Diencephalon (tissue), 2 donors: ENCODE measurements around the genes EGR1 and CTNNA1.

GRCh38 chr5:136031017-136031569, 2.3 kb downstream of the TGFBI start:
- RAMPAGE, long total RNA, result no peak

DNA sequence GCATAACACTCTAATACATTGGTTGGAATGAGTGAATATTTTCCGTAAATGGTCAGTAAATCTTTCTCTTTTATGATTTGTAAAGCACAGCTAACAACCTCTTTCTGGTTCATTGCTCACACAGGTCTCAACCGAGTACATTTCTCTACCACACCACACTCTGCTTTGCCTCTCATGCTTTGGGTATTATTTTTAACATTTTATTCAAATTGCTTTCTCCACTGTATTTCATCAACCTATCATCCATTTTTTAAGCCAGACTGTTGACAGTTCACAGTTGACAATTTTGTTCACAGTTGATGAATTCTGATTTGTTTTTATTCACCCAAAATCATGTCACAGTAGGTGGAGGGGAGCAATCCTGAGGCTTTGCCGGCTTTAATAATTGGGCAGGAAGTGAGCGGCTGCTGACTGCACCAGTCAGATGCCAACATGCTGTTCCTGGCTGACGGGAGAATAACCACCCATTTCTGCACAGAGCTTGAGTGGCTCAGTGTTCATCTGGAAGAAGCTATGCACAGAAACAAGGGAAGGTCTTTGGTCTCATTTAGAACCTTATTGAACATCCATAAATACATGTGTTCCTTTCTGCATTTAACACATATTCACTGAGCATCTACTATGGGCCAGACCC, 426.5 kb downstream of the SPOCK1 start:
- RAMPAGE, long total RNA, result no peak

DNA sequence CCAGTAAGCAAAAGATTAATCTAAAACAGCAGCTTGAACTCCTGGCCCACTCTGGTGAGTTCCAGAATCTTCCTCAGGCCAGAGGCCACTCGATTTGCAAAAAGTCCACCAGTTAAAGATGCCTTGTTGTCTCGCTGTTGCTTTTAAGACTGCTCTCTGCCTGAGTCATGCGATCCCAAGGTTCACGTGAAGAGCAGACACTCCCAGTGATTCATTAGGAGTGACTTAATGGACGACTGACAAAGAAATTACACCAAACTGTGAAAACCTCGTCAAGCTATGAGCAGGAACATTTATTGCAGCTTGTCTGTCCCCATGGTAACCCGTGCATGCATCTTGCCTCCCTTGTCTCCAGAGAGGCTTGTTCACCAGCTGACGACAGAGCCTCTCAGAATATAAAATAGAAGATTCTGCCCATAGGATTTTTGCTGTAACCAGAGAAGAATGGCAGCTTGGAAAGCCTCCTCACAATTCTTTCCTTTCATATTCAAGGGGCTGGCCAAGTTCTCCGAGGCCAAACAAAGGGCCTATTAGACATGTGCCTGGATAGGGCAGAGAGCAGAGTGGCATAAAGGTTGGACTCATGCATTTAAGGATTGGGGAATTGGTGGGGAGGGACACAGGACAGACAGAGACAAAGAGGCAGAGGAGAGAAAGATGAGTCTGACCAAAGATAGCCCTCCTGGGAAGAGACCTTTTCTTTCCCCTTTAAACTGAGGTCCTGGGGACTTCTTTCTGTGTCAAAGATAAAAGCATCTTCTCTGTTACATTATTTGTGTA, 352.6 kb downstream of the SPOCK1 start:
- RAMPAGE, long total RNA, result no peak

DNA sequence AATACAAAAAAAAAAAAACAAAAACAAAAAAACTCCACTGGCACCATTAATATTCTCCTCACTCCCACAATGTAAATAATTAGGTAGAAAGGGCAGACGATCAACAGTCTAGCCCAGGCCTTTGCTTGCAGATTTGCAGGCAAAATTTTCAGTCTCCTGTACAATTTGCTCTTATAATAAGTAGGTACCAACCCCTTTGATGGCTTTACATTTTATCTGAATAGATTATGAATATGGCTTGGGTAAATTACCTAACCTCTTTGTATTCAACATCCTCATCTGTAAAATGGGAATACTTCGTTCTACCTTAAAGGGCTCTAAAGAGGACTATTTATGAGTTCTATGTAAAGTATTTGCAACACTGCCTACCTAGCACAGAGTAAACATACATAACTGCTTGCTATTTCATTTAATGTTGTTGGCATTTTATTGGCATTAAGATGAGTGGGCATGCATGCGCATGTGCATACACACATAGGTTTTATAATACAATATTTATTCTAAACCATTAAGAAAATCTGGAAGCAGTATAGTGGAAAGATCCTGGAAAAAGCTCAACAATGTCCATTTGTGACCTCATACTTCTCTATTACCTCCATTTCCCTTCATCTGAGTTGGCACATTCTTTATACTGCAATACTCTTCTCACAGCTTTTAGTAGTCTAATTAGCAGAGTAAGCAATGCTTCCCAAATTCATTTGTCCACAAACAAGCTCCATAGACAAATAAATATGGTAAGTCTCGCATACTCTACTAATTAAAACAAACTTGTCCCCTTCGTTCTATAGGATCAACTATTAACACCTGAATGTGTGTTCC, 57.3 kb downstream of the PKD2L2 start:
- RAMPAGE, long total RNA, result no peak

GRCh38 chr5:138000002-138000568, 32.8 kb downstream of the FAM13B start:
- RAMPAGE, long total RNA, result no peak

- RAMPAGE, long total RNA, result no peak
Observed at GRCh38 chr5:138036920-138037688, 4.2 kb upstream of the FAM13B start.

DNA sequence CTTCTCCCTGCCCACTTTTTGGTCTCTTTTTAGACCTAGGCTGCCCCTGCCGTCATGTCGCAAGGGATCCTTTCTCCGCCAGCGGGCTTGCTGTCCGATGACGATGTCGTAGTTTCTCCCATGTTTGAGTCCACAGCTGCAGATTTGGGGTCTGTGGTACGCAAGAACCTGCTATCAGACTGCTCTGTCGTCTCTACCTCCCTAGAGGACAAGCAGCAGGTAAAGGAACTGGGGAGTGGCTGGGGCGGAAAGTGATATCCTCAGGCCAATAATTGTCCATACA, 656 bp downstream of the KIF20A start:
- RAMPAGE, long total RNA, result no peak

GRCh38 chr5:138354991-138355522, 2.6 kb downstream of the KDM3B start:
- RAMPAGE, long total RNA, result no peak

DNA sequence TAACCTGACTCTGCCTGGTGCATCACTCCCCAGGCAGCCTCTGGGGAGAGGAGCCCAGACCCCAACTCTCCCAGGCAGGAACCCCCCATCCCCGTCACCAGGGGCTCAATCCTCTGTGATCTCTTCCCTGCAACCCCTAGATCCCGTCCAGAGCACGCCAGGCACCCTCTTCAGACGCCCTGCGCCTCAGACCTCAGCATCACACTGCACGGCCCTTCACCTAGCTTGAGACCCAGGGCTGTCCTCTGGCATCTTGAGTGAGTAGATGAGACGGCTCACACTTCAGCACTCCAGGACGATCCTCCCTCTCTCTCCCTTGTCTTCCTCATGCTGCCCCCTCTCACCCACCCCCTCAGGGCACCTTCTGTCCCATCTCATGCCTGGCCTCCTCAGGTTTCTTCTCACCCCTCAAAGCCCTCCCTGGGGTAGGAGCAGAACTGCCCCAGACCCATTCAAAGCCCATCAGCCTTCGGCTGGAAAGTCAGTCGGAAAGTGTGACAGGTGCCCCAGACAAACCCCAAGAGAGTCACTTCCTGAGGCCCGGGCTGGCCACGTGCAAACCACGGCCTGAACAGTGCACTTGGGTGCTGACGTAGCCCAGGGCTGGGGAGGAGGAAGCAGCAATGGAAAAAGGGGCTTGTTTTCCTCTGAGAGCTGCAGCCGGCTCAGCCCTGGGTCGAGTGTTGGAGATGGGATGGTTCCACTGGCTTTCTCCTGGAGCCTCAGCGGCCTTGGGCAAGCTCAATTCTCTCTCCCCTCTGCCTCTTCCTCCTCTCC, 6.2 kb upstream of the EGR1 start:
- RAMPAGE, long total RNA, result no peak

DNA sequence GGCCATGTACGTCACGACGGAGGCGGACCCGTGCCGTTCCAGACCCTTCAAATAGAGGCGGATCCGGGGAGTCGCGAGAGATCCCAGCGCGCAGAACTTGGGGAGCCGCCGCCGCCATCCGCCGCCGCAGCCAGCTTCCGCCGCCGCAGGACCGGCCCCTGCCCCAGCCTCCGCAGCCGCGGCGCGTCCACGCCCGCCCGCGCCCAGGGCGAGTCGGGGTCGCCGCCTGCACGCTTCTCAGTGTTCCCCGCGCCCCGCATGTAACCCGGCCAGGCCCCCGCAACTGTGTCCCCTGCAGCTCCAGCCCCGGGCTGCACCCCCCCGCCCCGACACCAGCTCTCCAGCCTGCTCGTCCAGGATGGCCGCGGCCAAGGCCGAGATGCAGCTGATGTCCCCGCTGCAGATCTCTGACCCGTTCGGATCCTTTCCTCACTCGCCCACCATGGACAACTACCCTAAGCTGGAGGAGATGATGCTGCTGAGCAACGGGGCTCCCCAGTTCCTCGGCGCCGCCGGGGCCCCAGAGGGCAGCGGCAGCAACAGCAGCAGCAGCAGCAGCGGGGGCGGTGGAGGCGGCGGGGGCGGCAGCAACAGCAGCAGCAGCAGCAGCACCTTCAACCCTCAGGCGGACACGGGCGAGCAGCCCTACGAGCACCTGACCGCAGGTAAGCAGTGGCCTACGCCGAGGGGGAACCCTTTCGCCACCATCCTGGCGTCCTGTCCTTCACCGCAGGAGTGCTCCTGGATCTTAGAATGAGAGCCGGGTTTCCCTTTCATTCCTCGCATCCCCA, at the start of gene EGR1:
EGR1 (plus strand) TSS at position 76 of the 791 bp plus-strand sequence.
- RAMPAGE, long total RNA, result no peak

DNA sequence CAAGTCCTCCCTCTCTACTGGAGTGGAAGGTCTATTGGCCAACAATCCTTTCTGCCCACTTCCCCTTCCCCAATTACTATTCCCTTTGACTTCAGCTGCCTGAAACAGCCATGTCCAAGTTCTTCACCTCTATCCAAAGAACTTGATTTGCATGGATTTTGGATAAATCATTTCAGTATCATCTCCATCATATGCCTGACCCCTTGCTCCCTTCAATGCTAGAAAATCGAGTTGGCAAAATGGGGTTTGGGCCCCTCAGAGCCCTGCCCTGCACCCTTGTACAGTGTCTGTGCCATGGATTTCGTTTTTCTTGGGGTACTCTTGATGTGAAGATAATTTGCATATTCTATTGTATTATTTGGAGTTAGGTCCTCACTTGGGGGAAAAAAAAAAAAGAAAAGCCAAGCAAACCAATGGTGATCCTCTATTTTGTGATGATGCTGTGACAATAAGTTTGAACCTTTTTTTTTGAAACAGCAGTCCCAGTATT, 3.0 kb downstream of the EGR1 start:
- RAMPAGE, long total RNA, result no peak

- RAMPAGE, long total RNA, result no peak
Observed at GRCh38 chr5:138471999-138472432, 6.7 kb downstream of the EGR1 start.

DNA sequence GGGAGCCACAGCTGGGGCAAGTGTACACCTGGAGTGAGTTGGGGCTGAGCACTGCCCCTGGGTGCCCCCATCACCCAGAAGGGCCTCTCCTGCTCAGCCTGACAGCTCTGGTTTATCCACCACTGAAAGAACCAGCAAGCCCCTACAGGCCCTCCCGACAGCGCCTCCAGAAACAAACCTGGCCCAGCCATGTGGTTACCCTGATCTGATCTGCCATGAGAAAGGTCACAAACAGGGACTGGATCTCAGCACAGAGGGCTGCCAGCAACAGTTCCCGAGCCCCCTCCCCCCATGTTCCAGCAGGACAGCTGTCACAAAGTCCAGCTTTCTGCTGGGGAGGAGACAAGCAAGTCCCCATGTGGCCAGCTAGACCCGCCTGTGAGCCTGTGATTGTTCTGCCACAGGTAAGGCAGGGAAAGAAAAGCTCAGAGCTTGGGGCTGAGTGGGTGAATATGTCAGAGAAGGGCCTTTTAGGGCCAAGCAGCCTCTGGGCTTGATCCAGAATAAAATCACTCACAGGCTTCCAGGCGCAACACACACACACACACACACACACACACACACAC, 27.8 kb downstream of the EGR1 start:
- RAMPAGE, long total RNA, result no peak

DNA sequence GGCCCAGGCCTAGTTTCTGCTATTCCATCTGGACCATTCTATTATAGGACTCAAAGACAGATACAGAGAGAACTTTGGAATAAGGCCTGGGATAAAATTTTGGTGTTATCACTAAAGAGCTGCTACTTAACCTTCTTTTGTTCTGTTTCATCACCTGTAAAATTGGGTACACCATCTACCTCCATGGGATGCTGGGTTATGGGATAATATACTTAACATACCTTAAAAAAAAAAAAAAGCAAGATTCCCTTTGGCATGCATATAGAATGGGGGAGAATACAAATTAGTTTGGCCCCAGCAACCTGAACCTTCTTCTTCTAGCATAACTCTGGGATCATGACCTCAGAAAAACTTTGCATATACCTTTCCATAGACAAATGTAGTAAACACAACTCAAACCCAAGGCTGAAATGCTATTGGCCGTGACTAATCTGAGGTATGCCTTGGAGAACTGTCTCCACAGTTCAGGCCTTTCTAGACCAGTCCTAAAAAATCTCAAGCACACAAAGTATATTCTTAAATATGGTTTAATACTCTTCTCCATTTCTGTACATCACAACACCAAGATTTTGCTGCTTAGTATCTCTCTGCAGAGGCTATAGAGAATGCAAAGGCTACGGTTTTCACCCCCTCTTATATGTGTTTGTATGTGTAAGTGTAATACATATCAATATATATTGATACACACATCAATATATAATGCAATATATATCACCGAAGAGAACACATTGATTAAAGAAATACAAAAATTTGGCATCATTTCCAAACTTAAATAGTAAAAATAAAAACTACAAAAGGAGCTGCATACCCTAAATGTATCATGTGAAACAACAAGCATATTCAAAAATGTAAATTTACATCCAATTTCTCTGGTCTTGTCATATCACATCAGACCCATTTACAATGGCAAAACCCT, 37.2 kb downstream of the ETF1 start:
- RAMPAGE, long total RNA, result no peak

GRCh38 chr5:138536245-138536572, 6.8 kb downstream of the ETF1 start:
- RAMPAGE, long total RNA, result no peak

- RAMPAGE, long total RNA, result no peak
Observed at GRCh38 chr5:138635246-138635793, 60.1 kb upstream of the HSPA9 start.

DNA sequence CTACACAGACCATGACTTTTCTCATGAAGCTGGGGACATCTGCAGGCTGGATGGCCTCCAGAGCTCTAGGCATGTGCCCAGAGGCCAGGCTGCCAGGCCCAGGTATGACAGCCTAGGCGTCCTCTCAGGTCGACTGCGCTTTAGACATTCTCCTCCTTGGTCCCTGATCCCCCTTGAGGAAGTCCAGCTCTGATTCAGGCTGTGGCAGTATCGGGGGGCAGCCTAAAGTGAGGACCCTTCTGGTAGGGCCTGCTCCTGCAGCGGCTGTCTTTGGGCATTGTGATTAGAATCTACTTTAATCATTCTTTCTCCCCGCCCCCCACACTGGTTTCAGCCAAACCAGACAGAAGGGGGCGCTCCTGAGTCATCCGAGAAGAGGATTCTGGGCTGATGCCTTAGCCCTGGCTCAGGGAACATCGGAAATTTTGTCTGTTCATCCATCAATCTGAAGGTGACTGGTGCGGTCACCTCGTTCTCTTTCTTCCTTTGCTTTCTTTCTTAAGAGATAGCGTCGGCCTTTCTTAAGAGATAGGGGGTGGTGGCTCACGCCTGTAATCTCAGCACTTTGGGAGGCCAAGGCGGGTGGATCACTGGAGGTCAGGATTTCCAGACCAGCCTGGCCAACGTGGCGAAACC, 66.6 kb upstream of the HSPA9 start:
- RAMPAGE, long total RNA, result no peak

GRCh38 chr5:138655782-138656196, 80.6 kb upstream of the HSPA9 start:
- RAMPAGE, long total RNA, result no peak

DNA sequence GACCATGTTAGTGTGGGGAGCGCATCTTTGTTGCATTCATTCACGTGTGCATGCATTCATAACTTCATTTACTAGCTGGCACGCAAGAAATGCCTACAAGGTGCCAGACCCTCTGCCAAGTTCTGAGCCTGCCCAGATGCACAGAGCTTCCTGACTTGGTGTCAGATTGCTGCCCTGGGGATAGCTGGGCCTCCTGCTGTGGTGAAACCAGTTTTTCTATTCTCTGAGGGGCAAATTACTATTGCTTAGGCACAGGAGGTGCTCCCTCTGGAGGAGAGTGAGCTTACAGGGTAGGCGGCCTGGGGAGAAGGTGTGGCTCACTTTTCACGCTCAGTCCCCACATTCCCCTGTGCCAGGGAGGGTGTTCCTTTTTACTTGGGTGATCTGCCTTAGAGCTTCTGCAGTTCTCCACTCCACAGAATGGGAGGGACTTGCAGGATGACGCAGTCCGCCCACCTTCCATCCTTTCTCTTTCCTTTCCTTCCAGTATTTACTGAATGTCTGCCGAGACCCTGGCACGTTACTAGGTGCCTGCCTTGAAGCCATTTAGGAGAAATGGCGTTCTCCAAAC, 28.0 kb upstream of the CTNNA1 start:
- RAMPAGE, long total RNA, result no peak

GRCh38 chr5:138752760-138753532, at the start of gene CTNNA1:
CTNNA1 (plus strand) TSS chr5:138753425.
- RAMPAGE, long total RNA, result start-site peak on the plus strand at chr5:138753430-138753474, 902 and 906 reads in 2 replicates